Cardiac muscle cell (in vitro differentiated cells and primary cell): ENCODE results near the genes EP300, ZC3H7B, SREBF2 and SEPTIN3.

DNA sequence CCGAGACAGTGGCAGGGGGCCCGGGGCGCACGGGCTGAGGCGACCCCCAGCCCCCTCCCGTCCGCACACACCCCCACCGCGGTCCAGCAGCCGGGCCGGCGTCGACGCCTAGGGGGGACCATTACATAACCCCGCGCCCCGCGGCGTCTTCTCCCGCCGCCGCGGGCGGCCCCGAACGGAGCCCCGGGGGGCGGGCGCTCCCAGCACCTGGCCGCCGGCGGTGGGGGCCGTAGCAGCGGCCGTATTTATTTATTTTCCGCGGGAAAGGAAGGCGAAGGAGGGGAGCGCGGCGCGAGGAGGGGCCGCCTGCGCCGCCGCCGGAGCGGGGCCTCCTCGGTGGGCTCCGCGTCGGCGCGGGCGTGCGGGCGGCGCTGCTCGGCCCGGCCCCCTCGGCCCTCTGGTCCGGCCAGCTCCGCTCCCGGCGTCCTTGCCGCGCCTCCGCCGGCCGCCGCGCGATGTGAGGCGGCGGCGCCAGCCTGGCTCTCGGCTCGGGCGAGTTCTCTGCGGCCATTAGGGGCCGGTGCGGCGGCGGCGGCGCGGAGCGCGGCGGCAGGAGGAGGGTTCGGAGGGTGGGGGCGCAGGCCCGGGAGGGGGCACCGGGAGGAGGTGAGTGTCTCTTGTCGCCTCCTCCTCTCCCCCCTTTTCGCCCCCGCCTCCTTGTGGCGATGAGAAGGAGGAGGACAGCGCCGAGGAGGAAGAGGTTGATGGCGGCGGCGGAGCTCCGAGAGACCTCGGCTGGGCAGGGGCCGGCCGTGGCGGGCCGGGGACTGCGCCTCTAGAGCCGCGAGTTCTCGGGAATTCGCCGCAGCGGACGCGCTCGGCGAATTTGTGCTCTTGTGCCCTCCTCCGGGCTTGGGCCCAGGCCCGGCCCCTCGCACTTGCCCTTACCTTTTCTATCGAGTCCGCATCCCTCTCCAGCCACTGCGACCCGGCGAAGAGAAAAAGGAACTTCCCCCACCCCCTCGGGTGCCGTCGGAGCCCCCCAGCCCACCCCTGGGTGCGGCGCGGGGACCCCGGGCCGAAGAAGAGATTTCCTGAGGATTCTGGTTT lies at the start of gene EP300:
EP300 (plus strand) TSS at position 668 of the 1,050 bp plus-strand sequence.
- RAMPAGE, long total RNA: no peak
- RRBS: 1% methylated on average over 96 of the region's 136 CpGs

- RAMPAGE, long total RNA: no peak
- RRBS: no CpG with 5 or more reads among the region's 4 CpGs
Observed at GRCh38 chr22:41093225-41093409, 725 bp downstream of the EP300 start.

- RAMPAGE, long total RNA: no peak
- RRBS: no CpG with 5 or more reads among the region's 3 CpGs
Observed at GRCh38 chr22:41172360-41172694, 32.8 kb upstream of the L3MBTL2 start.

- RAMPAGE, long total RNA: no peak
- RRBS: no CpG with 5 or more reads among the region's 18 CpGs
Observed at GRCh38 chr22:41256676-41257446, 16.1 kb upstream of the CHADL start.

GRCh38 chr22:41260209-41260601 lies 19.5 kb upstream of the CHADL start:
- RAMPAGE, long total RNA: no peak
- RRBS: no CpG with 5 or more reads among the region's 9 CpGs

DNA sequence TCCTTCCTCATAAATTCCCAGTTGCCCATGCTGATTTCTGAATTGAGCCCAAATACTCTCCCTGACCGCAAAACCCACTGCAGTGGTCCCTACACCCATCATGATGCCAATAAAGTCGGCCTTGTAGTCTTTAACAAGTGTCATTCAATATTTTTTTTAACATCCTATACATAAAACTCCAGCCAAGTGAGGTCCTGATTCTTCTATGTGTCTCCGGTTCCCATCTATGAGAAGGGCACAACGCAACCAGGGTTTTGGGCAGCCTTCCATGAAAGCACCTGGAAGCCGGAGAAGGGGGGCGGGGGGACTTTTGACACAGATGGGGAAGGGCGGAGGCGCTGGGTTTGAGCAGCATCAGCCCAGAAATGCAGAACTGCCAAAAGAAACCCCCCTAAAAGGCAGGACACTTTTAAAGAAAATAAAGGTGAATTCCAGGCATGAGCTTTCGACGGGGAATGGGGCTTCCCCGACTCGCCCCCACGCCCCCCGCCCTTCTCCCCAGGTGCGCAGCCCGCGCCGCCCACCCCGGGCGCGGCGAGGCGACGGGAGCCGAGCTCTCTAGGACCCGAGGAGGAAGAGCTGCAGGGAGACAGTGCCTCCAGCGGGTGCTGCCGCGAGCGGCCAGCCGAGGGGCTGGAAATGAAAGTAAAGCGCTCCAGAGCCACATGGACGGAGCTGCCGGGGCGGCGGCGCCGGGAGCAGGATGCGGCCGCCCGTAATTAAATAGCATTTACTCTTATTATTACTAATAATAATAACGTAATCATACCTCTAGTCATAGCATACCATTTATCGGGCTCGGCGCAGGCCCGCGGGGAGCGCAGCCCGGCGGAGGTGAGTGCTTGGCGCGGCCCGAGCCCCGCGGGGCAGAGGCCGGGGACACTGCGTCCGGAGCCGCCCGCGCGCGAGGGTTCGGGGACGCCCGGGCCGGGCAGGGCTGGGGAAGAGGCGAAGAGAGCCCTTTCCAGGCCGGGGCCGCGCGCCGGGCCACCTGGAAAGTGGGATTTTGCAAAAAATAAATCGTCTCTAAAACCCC lies at the start of gene ZC3H7B:
ZC3H7B (plus strand) TSS at position 587 of the 1,036 bp plus-strand sequence.
- RAMPAGE, long total RNA: start-site peak on the plus strand centred at position 646 of the sequence, 125 bp wide, 2,369 and 1,251 reads in 2 replicates
- RRBS: 4% methylated on average over 14 of the region's 74 CpGs

DNA sequence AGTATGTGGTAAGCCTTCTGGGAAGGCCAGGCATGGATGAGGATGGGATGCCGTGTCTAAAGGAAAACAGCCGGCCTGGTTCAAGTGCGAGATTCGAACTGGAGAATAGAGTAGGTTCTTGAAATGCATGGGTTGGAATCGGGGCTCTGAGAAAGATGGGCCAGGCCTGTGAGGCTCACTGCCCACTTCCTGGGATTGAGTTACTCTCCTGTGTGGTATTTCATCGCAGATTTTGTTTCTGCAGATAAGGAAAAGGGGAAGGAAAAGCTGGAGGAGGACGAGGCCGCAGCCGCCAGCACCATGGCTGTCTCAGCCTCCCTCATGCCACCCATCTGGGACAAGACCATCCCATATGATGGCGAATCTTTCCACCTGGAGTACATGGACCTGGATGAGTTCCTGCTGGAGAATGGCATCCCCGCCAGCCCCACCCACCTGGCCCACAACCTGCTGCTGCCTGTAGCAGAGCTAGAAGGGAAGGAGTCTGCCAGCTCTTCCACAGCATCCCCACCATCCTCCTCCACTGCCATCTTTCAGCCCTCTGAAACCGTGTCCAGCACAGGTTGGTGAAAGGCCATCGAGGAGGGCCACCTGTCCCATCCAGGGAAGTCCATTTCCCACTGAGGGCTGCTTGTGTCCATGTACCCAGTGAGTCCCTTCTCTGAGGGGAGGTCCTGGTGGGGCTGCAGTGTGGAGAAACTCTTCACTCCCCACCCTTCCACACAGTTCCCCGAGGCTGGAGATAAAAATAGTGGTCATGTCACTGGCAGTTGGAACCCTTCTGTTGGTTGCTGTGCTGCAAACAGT lies 5.6 kb downstream of the TEF start:
- RAMPAGE, long total RNA: no peak
- RRBS: no CpG with 5 or more reads among the region's 14 CpGs

GRCh38 chr22:41410166-41410843 lies 28.6 kb downstream of the TEF start:
- RAMPAGE, long total RNA: no peak
- RRBS: no CpG with 5 or more reads among the region's 11 CpGs

- RAMPAGE, long total RNA: no peak
- RRBS: no CpG with 5 or more reads among the region's 13 CpGs
Observed at GRCh38 chr22:41504092-41504945, 35.4 kb downstream of the ACO2 start.

DNA sequence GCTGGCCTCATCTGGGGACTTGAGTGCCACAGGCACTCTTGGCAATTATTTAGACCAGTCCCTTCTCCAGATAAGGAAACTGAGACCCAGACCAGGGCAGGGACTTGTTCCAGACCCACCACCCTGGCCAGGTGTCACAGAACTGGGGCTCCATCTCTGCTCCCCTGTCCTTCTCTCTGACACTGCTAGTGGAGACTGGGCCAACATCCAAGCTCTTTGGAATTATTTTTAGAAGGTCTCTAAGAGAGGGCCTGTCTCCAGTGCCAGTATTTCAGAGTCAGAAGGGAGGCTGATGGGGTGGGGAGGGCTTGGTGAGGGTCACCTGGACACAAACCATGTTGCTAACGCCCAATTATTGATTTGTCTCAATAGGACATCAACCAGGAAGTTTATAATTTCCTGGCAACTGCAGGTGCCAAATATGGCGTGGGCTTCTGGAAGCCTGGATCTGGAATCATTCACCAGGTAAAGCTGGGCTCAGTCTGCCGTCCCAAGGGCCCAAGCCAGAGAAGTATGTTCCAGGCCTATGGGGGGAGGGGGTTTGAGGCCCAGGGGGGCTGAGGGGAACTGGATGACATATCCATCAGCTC lies 32.7 kb downstream of the POLR3H start:
- RAMPAGE, long total RNA: no peak
- RRBS: no CpG with 5 or more reads among the region's 3 CpGs

DNA sequence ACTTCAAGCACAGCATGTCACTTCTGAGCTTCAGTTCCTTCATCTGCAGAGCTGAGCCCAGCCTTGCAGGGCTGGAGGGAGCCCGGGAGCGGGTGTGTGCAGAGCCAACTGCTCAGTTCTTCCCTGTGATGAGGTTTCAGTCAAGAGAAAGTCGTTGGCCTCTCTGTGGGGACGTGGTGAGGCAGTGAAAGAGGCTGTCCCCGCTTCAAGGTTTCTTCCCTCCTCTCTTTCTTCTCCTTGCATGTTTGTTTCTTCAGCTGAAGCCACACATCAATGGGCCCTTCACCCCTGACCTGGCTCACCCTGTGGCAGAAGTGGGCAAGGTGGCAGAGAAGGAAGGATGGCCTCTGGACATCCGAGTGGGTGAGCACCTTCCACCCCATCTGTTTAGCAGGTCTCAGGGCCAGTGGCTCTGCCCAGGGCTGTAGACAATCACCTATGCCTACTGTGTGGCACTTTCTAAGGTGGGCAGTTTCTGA lies 24.3 kb downstream of the POLR3H start:
- RAMPAGE, long total RNA: no peak
- RRBS: no CpG with 5 or more reads among the region's 6 CpGs

GRCh38 chr22:41687587-41688749 lies 699 bp downstream of the SNU13 start:
- RAMPAGE, long total RNA: no peak
- RRBS: 2% methylated on average over 5 of the region's 48 CpGs

DNA sequence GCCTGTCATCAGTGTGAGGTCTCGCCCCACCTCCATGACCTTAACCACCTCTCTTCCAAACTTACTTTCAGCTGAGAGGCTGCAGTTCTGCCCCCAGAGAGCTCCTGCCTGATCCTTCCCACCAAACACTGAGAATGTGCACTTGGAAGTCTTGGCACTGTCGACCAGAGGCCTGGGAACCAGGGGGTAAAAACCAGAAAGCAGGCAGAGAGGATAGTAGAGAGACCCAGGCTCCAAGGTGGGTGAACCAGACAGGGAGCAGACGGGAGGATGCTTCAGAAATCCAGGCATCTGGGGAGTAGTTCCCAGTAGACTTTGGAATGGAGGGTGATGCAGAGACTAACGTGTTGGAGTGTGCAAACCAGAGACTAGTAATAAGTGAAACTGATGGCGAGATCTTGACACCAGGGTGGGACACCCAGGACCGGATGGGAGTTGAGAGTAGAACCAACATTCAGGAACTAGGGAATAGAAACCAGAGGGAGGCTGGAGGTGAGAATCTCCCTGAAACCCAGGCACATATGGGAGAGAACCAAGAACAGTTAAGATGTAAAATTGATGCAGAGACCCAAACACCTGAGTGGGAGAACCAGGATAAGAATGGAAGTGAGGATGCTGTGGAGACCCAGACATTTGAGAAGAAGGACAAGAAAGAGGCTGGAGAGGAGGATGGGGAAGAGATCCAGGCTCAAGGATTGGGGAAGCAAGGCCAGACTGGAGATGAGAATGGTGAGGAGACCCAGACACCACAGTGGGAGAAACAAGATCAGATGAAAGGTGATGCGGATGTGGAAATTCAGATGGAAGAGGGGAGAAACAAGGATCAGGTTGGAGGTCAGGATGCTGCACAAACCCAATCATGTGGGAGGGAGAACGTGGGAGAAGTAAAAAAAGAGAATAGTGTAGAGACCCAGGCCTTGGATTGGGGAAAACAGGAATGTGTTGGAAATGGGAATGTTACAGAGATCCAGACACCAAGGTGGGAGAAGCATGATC lies 5.1 kb upstream of the MEI1 start:
- RAMPAGE, long total RNA: no peak
- RRBS: no CpG with 5 or more reads among the region's 8 CpGs

DNA sequence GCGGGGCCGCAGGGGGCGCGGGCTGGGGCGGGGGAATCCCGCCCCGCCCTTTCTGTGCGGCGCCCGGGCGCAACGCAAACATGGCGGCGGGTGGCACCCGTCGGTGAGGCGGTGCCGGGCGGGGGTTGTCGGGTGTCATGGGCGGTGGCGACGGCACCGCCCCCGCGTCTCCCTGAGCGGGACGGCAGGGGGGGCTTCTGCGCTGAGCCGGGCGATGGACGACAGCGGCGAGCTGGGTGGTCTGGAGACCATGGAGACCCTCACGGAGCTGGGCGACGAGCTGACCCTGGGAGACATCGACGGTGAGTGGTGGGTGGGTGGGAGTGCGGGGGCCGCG lies at the start of gene SREBF2:
SREBF2 (plus strand) TSS at position 49 of the 337 bp plus-strand sequence.
- RAMPAGE, long total RNA: start-site peak on the plus strand centred at position 172 of the sequence, 223 bp wide, 1,389 and 1,287 reads in 2 replicates
- RRBS: 1% methylated on average over 17 of the region's 42 CpGs

- RAMPAGE, long total RNA: no peak
- RRBS: no CpG with 5 or more reads among the region's 10 CpGs
Observed at GRCh38 chr22:41862581-41863318, 29.8 kb downstream of the SREBF2 start.

DNA sequence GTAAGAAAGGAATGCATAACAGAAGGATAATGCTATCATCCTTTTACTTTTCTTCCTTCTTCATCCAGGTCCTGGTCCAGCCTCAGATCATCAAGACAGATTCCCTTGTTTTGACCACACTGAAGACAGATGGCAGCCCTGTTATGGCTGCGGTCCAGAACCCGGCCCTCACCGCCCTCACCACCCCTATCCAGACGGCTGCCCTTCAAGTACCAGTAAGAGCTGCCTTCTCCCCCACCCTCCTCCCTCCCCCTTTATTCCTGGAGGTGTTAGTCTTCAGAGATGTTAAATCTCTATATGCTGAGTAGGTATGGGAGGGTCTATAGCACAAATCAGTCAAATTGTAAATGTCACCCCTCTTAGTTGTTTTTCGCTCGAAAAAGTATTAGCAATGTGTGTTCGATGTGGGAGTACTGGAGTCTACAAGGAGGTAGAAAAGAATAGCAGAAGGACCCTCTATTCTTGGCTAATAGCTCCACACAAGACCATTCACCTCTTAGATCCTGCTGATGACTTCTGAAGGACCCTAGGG lies 38.0 kb downstream of the SREBF2 start:
- RAMPAGE, long total RNA: no peak
- RRBS: no CpG with 5 or more reads among the region's 7 CpGs

- RAMPAGE, long total RNA: no peak
- RRBS: no CpG with 5 or more reads among the region's 6 CpGs
Observed at GRCh38 chr22:41939491-41939801, 7.5 kb downstream of the CENPM start.

- RAMPAGE, long total RNA: no peak
- RRBS: no CpG with 5 or more reads among the region's 8 CpGs
Observed at GRCh38 chr22:41969086-41969784, at the start of gene SEPTIN3. Gene SEPTIN3 (plus strand): TSS chr22:41969443.

DNA sequence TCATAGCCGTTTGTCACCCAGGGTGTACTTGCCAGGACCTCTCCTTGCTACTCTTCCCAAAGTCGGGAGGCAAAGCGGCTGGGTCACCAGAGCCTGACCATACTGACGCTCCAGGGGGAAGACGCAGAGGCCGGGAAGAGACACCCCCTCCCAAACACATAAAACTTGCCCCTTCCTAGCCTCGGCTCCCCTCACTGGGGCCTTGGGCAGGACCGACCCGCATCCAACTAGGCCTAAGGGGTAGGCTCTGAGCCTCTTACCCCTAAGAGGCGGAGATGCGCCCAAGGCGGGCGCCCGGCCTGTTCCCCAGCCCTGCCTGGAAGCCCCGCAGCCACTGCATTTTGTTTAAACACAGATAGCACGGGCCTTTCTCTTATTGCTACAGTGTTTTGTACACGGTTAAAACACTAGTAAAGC lies 483 bp upstream of the SMDT1 start:
- RAMPAGE, long total RNA: no peak
- RRBS: no CpG with 5 or more reads among the region's 17 CpGs

GRCh38 chr22:42279377-42279871 lies 9.0 kb upstream of the TCF20 start:
- RAMPAGE, long total RNA: no peak
- RRBS: no CpG with 5 or more reads among the region's 11 CpGs